Melanocyte of skin (primary cell): Measurements from ENCODE around the genes NPIPA5 and MYH11.

DNA sequence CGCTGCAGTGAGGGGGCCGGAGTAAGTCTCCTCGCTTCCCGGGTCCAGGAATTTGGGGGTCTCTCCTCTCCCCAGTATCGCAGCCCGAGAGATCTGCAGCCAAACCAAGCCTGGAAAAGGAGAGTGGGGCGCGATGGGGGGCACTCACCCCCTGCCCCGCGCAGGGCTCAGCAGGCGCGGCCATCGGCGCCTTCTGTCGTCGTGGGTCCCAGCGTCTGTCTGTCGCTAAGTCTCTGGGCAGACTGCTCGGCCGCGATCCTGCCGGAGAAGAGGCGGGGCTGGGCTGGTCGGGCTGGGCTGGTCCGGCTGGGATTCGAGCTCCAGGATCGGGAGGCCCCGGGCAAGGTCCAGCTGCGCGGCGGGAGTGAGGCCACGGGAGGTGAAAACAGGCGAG is 9.0 kb upstream of the NOMO1 start:
- CAGE, long polyA plus RNA, 2 experiments = no peak in any of the 2 experiments

GRCh38 chr16:14975571-14976249 is 884 bp downstream of the PDXDC1 start:
- CAGE, long polyA plus RNA, 2 experiments = no peak in any of the 2 experiments

DNA sequence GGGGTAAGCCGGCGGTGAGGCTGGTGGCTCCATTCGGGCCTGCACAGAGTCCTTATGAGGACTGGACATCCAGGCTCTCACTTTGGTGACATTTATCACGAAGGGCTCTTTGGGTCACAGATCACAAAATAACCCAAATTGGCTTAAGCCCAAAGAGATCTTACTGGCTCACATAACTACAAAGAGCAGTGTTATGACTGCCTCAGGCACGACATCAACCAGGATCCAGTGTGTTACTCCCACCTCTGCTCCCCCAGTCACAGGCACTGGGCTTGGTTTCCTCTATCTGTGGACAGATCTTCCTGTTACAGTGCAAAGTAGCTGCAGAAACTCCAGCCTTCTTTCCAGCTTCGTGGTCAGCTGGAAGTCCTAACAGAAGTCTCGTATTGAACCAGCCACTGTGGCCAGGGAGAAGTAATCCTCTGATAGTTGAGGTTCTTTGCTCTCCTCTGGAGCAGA is 39.6 kb downstream of the NTAN1 start:
- CAGE, long polyA plus RNA, 2 experiments = no peak in any of the 2 experiments

GRCh38 chr16:15144169-15144680 is 50.2 kb upstream of the RRN3 start:
- CAGE, long polyA plus RNA, 2 experiments = no peak in any of the 2 experiments

DNA sequence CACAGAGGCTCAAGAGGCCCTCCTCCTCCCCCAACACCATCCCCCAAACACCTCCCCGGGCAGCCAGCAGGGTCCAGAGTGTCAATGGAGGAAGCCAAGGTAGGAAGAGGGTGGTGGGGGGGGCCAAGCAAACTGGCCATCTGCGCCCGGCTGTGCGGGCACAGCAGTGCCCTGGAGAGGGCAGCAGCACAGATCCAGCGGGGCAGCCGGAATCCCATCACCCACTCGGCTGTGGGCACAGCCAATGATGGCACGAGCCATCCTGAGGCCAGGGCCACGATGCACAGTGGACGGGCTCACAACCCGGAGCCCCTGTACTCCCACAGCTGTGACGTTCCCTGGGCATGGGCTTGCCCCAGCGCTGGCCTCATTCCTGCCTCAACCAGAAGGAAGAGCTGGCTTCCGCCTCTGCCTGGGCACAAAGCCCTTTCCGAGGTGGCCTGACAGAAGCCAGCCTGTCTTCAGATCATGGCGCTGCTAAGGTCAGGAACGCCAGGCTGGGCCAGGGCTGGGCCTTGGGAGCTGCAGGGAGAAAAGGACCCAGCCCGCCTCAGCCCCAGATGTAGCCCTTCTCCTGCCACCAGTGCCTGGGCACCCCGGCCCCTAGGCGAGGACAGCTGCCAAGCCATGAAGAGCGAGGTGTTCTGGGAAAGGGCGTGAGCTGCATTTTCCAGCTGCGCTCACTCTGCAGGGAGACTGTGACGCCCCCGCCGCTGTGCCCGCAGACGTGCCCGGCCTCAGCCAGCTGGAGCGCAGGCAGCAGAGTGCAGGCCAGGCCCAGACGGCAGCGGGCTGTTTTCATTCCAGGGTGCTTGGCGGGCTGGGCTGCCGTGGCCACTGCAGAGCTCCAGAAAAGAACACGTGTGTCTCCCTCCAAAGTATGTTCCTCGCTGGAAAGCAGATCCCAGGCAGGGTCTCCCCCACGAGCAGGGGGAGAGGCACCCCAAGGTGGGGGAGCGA is 51.3 kb upstream of the RRN3 start:
- CAGE, long polyA plus RNA, 2 experiments = no peak in any of the 2 experiments

DNA sequence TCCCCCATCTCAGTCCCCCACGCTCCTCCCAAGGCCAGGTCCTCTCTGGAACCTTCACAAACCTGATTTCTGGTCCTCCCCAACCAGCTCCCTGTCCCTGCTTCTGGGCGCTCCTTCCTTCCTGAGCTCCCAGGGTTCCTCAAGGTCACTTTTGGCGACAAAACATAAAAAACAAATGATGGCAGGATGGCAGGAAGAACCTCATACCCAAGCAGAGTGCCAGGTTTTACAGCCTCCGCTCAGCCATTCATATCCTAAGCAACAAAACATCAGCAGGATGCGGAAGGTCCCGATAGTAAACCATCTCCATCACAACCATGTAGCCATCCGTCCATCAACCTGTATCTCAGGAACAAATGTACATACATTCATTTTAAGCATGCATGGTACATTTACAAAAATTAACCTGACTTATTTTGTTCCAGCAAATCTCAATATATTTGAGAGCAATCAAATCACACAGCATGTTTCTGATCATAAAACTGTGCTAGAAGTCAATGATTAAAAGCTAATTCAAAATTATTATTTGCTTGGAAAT is at the start of gene NPIPA5:
Gene NPIPA5 (minus strand): TSS at position 270 of the 538 bp plus-strand sequence.
- CAGE, long polyA plus RNA, 2 experiments = no peak in any of the 2 experiments

DNA sequence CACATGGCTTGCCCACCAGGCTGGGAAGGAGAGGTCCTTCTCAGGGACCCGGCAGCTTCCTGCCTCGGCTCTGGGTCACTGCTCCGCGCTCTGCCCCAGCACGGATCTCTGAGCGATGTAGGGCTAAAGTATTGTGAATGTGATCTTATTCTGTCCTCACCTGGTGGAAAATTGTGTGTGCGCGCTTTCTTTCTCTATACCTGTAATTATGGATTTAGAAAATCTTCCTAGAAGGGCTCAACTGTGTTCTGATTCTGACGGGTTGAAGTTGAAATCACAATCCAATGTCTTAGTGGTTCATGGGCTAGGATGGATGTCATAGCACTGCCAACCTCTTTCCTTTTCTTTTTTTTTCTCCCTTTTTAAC is 1.2 kb downstream of the BMERB1 start:
- CAGE, long polyA plus RNA, 2 experiments = no peak in any of the 2 experiments

GRCh38 chr16:15462486-15463057 is 28.2 kb downstream of the BMERB1 start:
- CAGE, long polyA plus RNA, 2 experiments = no peak in any of the 2 experiments

DNA sequence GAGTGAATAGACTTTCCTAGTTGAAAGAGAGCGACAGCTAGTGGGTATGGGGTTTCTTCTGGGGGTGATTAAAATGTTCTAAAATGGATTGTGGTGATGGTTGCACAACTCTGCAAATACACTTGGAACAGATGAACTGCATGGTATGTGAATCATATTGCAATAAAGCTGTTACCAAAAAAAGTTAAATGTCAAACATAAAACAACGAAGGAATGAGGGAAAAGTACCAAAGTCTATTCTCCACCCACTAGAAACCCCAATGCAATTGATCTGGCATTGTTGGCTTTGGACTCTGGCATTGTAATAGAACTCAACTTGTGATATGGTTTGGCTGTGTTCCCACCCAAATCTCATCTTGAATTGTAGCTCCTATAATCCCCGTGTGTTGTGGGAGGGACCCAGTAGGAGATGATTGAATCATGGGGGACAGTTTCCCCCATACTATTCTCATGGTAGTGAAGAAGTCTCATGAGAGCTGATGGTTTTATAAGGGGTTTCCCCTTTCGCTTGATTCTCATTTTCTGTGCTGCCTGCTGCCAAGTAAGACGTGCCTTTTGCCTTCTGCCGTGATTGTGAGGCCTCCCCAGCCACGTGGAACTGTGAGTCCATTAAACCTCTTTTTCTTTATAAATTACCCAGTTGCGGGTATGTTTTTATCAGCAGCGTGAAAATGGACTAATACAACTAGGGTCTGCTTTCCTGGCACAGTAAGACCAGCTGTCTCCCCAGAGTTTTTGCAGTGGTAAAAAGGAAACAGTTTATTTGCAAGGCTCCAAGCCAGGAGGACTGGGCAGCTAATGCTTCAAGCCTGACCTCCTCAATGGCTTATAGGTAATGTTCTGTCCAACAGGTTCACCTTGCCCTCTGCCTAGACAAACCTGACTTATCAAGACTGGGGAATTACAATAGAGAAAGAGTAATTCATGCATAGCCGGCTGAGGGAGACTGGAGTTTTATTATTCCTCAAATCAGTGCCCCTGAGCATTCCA is 70.2 kb downstream of the MARF1 start:
- CAGE, long polyA plus RNA, 2 experiments = no peak in any of the 2 experiments

DNA sequence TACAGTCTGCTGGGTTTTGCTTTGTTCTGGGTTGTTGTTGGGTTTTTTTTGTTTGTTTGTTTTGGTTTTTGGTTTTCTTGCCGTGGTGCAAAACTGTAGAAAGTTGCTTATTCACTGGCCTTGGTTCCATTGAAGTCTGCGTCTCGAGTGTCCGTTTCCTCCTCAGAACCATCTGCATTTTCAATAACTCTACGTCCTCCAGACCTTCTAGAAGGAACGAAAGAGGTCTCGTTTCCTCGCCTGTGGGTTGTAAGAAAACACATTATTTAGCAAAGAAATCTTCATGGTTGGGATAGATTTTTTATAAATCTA is 53.8 kb downstream of the NDE1 start:
- CAGE, long polyA plus RNA, 2 experiments = no peak in any of the 2 experiments

DNA sequence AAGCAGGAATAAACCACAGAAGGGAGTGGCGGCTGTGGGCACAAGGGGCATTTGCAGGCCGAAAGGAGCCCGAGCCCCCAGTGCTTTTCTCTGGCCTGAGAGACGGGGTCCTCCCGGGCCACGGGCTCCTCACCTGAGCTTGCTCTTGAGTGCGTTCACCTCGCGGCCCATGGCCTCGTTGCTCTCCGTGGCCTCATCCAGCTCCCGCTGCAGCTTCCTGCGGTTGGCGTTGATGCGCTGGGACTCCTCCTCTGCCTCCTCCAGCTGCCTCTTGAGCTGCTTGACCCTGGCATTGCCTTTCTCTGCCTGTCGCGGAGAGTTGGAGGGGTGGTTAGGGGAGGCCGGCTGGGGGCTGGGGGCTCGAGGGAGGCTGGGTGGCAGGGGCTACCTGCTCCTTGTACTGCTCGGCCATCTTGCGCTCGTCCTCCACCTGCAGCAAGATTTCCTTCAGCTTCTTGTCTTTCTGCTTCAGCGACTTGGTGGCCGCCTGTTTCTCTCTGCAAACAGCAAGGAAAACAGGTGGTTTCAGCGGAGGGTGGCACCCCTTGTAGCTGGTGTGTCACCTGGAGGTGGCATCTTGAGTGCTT is 64.8 kb downstream of the NDE1 start:
- CAGE, long polyA plus RNA, 2 experiments = no peak in any of the 2 experiments

- CAGE, long polyA plus RNA, 2 experiments = no peak in any of the 2 experiments
Observed at GRCh38 chr16:15718255-15718794, 68.3 kb downstream of the NDE1 start.

- CAGE, long polyA plus RNA, 2 experiments = no peak in any of the 2 experiments
Observed at GRCh38 chr16:15736794-15737315, 86.8 kb downstream of the NDE1 start.

DNA sequence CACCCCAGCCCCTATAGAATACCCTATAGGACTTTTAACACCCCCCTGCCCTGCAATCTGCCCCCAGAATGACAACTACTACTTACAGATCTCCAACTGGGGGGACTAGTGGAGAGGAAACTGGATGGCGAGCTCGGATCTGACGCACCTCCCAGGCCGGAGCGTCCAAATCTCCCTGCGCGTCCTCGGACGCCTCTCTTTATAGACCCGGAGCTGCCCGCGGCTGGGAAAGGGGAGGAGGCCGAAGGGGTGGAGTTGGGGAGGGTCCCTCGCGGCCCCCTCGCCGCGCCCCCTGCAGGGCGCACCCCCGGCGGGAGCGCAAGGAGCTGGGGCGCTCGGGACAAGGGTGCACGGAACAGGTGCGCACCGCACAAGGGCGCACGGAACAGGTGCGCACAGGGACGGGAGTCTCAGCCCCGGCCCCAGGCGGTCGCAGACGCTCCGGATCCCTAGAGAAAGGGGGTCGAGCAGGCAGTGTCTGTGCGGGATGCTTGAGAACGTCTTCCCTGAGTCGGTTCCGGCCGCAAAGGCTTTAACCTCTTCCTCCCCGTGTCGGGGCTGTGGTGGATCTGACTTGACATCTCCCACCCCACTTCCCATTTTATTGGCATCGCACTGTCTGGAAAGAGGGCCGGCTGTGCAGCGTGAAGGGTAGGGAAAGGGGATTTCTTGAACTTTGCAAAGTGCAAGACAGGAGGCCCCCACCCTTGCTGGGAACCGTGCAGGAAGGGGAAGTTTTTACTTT is at the start of gene MYH11:
Gene MYH11 (minus strand): TSS at position 174 of the 745 bp plus-strand sequence.
- CAGE, long polyA plus RNA, 2 experiments = no peak in any of the 2 experiments

DNA sequence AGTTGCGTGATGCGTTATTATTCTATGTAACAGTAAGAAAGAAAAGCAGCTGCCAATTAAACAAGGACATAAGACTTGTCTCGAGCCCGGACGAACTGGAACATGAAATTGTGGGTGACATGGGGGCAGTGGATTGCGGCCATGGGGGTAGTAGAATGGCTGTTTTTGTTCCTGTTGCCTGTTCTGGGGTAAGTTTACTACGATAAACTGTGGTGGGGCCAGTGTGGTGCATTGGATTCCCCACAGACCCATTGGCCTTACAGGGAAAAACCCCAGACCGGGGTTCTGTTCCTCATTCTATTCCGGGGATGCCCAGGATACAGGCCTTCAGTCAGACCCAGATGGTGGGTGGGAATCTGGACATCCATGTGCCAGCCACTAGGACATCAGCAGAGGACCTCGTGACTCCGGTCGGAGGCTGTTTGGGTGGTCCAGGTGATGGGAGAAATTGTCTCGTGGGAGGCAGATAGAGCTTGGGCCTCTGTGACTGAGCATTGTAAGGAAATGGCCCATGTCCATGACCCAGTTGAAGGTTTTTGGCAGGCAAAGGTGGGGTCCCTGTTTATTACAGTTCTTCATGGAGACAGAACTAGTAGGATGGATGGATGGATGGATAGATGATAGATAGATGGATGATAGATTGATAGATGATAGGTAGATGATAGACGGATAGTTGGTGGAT is 88.2 kb downstream of the ABCC1 start:
- CAGE, long polyA plus RNA, 2 experiments = no peak in any of the 2 experiments

- CAGE, long polyA plus RNA, 2 experiments = no peak in any of the 2 experiments
Observed at GRCh38 chr16:16124487-16125138, 98.7 kb downstream of the ABCC6 start.

GRCh38 chr16:16131473-16132173 is 91.7 kb downstream of the ABCC6 start:
- CAGE, long polyA plus RNA, 2 experiments = no peak in any of the 2 experiments

GRCh38 chr16:16136309-16136821 is 86.9 kb downstream of the ABCC6 start:
- CAGE, long polyA plus RNA, 2 experiments = no peak in any of the 2 experiments

DNA sequence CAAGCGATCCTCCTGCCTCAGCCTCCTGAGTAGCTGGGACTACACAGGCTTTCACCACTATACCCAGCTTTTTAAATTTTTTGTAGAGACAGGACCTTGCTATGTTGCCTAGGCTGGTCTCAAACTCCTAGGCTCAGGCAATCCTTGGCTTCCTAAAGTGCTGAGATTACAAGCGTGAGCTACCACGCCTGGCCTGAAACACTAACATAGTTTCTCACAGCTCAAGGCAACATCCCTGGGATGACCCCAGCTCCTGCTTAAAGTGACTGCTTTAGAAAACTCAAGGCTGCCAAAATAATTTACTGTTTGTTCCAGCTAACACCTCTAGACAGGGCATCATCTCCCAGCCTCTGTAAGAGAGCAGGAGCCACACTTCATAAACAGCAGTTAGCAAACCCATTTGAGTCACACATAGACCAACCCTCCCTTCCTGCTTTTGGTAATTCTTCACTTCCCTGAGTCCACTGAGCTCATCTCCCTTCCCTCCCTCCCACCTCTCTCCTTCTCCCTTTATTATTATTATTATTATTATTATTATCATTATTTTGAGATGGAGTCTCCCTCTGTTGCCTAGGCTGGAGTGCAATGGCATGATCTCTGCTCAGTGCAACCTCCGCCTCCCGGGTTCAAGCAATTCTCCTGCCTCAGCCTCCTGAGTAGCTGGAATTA is 201.3 kb downstream of the XYLT1 start:
- CAGE, long polyA plus RNA, 2 experiments = no peak in any of the 2 experiments

- CAGE, long polyA plus RNA, 2 experiments = no peak in any of the 2 experiments
Observed at GRCh38 chr16:17302985-17303422, 167.8 kb downstream of the XYLT1 start.